Retinal pigment epithelial cell (primary cell): ENCODE results near the gene COL8A2.

DNA sequence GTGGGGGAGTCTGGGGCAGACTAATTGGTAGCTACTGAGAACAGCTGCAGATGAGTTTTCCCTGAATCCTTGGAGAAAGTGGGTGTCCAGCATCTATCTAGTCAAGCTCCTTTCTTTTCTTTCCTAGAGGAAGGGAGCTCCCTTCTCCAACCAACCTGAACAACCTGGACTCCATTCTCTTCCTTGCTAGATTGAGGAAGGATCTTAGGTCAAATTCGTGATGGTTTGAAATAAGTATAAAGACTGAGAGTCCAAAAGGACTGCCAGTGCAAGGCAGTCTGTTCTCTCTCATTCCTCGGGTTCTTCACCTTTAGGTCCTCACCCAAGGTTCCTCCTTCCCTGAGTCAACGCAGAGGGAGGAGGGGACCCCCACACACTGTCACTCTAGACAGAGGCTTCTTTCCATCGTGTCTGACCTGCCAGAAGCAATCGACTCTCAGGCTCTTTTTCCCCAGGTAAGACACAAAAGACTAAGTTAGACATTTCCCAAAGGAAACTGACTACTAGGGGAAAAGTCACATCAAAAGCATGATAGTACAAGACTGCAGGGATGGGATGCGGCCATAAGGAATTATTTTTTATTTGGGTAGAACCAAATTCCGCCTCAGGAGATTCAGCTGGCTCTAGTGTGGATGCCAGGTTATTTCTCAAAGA lies 12.2 kb downstream of the TMEM35B start:
- RRBS = no CpG with 5 or more reads among the region's 7 CpGs

- RRBS = no CpG with 5 or more reads among the region's 4 CpGs
Observed at GRCh38 chr1:35178628-35179410, 14.1 kb downstream of the SFPQ start.

- RRBS = no CpG with 5 or more reads among the region's 18 CpGs
Observed at GRCh38 chr1:35193239-35193926, 438 bp upstream of the SFPQ start.

GRCh38 chr1:35350719-35351342 lies 82.3 kb downstream of the ZMYM4 start:
- RRBS = no CpG with 5 or more reads among the region's 9 CpGs

DNA sequence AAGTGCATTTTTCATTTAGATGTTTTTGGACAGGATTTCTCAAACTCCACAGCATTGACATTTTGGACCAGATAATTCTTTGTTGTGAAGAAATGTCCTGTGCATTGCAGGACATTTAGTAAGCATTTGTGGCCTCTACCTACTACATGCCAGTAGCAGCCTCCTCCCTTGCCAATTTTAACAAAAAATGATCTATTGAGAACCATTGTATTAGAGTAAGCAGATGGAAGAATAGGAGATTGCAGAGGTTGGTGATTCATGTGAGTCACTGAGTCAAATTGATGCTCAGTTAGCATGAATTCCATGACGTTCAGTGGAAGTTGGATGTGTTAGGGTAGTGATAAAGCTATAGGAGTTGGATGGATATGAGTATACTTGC lies 94.8 kb downstream of the ZMYM4 start:
- RRBS = no CpG with 5 or more reads among the region's 1 CpG

DNA sequence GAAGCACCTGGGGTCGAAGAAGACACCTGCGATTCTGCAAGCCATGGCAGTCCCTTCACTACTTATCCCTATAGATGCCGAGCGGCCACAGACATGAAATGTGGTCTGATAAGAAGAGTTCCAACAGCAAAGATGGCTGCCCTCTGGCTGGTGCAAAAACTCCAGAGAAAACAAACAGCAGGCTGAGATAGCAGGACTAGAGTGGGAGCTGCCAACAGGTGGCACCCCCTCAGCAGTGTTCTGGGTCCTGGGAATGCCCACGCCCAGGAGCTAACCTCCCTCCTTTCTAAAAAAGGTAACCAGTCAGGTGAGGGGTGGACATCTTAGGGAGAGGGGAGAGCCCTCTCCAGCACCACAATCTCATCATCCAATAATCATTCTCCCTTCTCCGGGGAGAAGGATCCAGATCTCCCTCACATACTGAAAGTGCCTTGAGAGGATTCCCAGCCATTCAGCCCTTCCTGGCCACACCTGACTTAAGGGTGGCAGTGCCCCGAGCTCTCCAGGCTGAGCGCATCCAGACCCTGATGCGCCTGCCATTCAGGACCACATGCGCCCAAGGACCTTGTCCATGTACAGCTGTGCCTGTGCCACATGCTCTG lies 121.4 kb downstream of the KIAA0319L start:
- RRBS = no CpG with 5 or more reads among the region's 10 CpGs

DNA sequence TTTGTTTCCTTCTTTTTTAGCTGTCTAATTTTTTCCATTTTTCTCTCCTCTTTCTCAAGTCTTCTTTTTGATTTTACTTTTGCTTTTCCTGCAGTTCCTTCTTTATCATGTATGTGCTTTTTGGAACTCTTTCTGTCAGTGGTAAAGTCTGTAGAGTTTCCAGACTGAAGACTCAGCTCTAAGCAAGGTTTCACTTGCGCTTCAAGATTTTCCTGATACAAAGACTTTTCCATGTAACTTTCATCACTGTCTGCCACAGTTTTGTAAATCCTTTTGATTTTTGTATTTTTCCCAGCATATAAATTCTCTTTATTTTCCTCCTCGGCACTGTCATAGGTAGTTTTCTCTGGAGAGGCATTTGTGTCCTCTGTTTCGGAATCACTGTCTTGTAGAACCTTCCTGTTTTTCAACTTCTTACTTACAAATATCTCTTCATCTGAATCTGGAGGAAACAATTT lies 5.5 kb downstream of the CLSPN start:
- RRBS = no CpG with 5 or more reads among the region's 3 CpGs

DNA sequence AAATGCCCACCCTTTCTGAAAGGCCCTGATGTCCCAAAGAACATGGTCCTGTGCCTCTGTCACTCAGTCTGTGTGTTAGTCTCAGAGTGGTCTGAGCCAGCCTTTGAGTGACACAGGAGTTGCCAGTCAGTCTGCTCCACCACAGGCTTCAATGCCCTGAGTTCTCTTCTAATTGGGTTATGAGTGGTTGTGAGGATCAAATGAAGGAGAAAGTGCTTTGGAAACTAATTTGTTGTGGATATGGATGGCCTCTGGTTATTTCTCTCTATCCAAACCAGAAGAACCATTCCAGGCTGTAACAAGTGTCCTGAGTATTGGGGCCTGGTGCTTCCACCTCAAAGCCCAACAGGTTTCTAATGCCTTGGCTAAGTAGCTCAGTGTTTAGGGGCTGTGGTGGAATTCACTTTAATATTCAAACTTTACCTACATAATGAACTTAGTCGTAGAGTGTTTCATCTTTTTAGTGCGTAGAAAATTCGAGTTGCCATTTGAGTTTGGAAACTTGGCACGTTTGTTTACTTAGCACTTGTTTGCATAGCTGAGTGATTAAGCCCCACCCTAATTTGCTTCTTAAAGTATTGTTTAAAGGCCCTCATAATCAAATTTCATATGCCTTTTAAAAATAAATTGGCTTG lies 1.3 kb downstream of the AGO4 start:
- RRBS = no CpG with 5 or more reads among the region's 4 CpGs

- RRBS = no CpG with 5 or more reads among the region's 4 CpGs
Observed at GRCh38 chr1:35850774-35851275, 32.2 kb upstream of the AGO1 start.

DNA sequence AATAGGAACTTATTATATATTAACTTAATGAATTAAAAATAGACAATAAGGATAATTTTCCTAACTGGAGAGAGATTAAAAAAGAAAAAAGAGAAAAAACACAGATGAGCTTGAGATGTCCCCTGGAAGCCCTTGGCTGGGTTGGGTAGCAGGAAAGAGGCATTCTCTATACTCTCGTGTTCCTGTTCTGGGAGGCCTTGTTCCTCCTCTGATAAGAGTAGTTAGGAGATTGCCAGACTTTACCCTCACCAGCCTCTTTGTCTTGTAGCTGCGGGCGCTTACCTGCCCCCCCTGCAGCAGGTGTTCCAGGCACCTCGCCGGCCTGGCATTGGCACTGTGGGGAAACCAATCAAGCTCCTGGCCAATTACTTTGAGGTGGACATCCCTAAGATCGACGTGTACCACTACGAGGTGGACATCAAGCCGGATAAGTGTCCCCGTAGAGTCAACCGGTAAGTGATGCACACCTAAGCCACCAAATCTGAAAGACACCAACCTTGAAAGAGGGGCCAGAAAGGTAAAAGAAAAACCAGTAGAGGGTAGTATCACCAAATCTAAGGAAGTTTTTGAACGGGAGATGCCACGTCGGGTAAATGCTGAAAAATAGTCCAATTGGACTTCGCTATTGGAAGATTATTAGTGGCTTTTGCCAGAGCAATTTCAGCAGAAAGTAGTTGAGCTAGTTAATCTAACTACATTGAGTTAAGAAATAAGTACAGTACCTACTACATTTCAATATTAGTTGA lies 5.3 kb downstream of the AGO1 start:
- RRBS = 100% methylated on average over 1 of the region's 15 CpGs

DNA sequence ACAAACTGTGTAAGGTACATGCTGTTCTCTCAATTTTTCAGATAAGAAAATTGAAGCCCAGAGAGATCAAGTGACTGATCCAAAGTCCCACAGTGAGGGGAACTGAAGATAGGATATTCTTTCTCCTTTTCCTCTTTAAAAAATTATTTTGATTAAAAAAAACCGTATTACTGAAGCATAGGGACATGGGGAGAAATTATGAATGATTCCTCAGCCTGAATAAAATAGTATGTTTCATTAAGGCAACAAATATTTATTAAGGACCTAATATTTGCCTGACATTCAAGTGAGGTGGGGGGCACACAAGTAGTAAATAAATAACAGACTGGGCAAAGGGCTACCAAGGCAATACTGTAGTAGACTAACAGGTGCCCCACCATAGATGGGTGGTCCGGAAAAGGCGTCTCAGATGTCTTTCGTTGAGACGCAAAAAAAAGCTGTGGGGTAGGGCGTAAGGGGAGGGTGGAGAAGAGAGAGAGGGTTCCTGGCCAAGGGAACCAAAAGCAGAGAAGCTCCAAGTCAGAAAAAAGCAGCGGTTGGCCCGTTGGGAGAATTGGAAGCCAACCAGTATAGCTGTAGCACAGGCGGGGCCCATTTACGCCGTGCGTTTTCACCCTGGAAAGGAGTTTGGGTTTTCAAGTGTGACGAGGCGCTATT lies 922 bp upstream of the AGO3 start:
- RRBS = no CpG with 5 or more reads among the region's 14 CpGs

DNA sequence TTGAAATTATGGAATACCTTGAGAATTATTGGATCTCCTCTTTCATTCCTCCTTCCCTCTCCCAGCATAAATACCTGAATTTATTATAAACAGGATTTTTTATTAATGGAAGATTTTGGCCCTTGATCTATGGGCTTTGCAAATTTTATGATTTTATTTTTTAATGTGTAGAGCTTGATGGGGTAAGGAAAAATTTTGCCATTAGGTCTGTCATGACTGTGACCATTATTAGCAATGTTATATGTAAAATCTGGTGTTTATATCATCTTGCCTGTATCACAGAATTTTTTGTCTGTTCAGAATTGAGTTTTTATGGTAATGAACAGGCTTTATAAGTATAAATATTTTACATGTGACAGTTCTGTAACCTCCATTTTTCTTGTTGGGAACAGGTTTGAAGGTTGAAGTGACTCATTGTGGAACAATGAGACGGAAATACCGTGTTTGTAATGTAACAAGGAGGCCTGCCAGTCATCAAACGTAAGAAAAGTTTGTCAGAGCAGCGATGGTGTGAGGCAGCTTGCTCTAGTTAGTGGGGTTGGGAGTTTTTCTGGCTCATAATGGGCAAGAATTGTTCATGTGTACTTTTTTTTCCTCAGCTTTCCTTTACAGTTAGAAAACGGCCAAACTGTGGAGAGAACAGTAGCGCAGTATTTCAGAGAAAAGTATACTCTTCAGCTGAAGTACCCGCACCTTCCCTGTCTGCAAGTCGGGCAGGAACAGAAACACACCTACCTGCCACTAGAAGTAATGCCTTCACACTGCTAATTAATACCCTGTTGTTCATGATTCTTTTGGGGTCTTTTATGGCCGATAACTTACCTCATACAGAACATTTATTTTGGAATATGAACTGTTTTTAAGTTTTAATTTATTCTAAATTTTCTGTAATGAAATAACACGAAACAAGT lies 75.3 kb upstream of the TEKT2 start:
- RRBS = no CpG with 5 or more reads among the region's 10 CpGs

DNA sequence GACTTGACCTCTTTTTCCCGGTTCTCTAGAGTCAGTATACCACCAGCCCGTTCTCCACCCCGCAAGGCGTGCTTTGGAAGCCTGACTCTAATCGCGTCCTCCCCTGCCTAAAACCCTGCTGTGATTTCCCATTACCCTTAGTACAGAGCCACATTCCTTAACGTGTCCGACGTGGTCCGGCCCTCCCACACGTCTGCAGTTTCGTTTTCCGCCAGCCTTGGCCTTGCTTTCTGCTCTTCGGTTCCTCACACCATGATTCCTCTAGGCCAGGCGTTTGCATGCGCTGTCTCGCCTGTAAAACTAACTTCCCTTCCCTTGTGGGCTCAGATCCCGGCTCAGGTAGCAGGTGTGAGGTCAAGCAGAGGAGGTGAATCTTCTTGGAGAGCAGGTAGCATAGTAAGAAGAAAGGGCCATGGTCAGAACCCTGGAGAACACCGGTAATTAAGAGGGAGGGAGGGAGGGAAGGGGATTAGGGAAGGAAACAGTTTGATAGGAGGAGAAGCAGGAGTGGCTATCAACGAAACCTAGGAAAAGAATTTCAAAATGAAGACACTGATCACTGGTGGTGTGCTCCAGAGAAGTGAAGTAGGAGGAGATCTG lies 961 bp downstream of the ADPRS start:
- RRBS = 22% methylated on average over 2 of the region's 20 CpGs

DNA sequence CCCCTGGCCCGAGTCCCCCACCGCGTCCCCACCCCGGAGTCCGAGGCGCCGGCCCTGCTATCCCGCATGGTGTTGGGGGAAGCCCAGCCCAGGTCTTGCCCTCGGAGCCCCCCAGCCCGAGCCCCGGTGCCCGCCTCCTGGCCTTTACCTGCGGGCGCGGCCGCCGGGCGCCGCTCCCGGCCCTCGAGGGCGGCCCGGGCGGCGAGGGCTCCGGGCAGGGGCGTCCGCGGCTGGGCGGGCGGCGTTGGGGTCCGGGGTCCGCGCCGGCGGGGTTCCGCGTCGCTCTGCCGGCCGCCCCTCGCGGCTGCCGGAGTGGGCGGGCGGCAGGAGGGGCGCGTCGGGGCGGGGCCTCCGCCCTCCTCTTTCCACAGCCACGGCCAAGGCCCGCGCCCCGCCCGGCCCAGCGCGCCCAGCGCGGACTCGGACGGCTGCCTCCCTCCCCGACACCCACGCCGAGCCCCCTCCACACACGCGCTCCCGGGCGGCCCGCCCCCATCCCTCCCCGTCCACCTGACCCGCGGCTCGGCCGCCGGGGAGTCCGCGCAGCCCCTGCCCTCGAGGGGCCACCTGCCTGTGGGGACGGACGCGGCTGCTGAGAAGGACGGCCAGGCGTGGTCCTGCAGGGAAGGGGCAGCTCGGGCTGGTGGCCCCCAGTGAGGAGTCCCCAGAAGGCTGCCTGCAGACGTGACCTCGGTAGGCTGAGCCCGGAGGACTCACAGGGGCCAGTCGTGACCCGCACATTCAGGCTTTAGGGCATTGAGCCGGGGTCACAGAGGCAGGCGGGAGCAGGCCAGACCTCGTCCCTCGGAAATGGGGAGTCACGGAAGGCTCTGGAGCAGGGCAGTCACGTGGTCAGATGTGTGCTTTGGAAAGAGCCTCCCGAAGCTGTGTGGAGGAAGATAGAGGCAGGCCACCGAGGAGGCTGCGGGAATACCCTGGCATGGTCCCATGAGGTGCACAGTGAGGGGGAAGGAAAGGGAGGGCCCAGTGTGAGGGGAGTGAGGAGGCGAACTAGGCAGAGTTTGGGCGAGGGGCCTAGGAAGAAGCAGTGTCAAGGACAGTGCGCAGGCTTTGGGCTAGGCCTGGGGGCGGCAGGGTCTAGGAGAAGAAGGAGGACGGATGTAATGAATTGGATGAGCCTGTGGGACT lies at the start of gene COL8A2:
TSS of gene COL8A2 (minus strand) at position 314 of the 1,149 bp plus-strand sequence.
- RRBS = 1% methylated on average over 57 of the region's 105 CpGs

DNA sequence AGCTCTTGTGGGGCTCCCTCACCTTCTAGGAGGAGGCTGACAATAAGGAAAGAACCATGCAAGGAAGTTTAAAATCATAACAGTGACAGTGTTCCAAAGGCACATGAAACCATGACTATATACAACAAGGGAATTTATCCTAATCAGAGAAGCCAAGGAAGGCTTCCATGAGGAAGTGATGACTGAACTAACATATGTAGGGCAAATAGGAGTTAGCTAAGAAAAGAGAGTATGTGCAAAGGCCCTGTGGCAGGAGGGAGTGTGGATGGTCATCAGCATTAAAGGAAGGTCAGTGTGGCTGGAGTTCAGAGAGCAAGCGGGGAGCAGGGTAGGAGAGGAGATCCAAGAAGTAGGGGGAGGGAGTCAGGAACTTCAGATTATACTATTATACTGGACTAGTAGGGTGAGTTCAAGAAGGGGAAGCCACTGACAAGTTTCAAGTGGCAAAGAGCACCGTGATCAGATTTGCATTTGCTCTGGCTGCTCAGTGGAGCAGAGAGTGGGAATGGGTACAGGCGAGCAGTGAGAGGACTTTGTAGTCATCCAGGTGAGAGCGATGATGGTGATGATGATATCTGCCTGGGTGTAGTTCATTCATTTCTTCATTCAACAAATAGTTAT lies 8.4 kb downstream of the MAP7D1 start:
- RRBS = no CpG with 5 or more reads among the region's 4 CpGs

DNA sequence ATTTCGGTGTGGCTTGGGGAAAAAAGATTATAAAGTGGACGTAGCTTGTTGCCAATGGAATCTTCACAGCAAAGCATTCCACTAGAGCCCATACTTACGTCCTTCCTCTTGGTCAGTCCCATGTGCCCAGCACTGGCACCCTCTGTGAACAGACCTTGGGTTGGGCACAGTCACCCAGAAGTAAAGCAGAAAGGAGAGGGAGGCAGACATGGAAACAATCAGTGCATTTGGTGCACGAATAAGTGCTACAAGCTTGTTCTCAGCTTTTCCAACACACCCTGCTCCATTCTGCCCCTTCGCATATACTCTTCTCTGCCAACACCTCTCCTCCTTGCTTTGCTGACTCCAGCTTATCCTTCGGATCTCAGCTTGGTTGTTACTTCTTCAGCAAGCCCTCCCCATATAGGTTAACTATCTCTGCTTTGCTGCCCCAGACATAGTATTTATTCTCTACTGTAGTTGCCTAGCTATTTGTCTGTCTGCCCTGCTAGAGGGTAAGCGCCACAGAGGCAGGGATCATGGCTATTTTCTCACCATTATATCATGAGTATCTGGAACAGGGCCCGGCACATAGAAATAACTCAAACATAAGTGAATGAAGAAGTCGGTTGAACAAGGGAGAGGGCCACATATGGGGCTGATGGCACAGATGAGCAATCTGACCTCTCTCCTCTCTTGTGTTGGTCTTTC lies 14.5 kb downstream of the MAP7D1 start:
- RRBS = no CpG with 5 or more reads among the region's 9 CpGs

DNA sequence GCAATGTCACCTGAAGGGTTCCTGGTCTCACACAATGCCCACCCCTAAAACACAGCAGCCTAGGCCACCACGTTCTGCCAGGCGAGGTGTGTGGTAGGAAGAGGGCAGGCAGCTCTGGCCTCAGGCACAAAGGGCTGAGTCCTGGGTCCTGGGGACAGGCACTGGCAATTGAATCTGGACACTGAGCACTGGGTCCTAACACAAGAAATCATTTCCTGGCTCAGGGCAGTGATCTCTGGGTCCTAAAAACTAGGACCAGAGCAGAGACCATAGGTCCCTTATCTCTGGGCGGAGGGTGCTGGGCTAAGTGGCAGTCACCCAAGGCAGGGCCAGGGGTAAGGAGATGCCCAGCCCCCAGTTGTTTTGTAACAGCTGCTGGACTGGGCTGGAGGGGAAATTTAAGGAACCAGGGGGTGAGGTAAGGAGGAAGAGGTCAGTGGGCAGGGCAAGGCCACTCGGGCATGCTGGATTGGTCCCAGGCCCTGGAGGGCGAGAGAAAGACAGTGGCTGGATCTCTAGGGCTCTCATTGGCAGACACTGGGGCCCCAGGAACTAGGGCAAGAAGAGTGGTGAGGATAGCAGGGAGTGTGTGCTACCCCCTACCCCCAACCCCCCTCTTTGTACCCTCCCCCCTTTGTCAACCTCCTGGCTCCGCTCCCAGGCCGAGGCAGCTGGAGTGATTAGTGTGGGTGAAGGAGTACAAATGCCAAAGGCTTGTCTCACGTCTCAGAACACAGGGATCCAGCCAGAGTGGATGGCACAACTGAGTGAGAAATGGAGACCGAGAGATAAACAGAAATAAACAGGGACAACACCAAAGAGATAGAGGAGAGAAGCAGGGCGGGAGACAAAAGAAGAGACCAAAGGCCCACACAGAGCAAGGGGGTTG lies 20.7 kb upstream of the THRAP3 start:
- RRBS = no CpG with 5 or more reads among the region's 10 CpGs

GRCh38 chr1:36207137-36207910 lies 16.9 kb upstream of the THRAP3 start:
- RRBS = no CpG with 5 or more reads among the region's 15 CpGs

GRCh38 chr1:36225301-36225957 lies 1.2 kb downstream of the THRAP3 start:
- RRBS = 46% methylated on average over 3 of the region's 10 CpGs

DNA sequence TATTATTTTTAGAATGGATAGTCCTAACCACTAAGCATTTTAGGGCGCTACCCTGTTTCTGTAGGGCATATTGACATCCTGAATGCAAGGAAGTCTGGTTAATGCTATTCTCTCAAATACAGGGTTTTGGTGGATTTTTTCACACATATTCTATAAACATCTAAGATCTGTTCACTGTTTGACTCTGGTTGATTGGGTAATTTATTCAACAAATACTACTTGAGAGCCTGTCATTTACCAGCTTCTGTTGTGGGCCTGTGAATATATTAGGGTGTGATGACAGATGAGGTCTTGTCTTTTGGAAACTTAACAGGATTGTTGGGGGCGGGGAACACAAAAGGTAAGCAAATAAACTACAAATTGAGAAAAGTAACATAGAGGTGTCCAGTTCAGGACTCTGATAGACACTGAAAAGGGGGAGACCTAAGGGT lies 2.3 kb downstream of the THRAP3 start:
- RRBS = no CpG with 5 or more reads among the region's 2 CpGs